Mucosa of descending colon (tissue), 1 donor: Measurements from ENCODE around the genes BAIAP2 and HGS.

GRCh38 chr17:80867535-80868061, 124.0 kb upstream of the CHMP6 start:
- PRO-cap: no peak

DNA sequence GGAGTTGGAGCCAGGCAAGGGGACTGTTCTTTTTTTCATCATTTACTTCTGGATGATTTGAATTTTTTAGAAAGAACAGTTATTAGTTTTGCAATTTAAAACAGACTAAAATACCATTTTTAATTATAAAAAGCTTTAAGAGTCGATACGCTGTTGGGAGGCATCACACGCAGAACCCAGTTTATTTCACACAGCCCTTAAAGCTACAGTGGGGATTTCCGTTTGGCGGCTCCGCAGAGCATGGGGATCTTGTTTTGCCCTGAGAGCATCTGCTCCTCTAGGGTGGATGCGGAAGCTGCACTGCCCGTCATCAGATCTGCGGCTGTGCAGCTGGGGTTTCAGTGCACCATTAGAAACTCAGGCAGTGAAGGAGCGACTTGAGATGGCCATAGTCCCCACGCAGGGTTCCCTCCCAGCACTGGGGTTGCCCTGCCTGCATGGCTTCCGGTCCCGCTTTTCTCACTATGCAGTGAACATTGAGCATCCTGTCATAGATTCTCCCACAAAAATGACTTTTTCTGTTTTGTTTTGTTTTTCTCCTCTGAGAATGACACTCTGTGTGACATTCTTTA, 62.2 kb upstream of the CHMP6 start:
- PRO-cap: no peak

GRCh38 chr17:81034343-81035772, at the start of gene BAIAP2:
TSS of gene BAIAP2 (plus strand) at chr17:81035151.
- PRO-cap: bidirectional peak, plus-strand start at chr17:81035151, minus-strand start at chr17:81034884

GRCh38 chr17:81058887-81059627, 24.1 kb downstream of the BAIAP2 start:
- PRO-cap: no peak

DNA sequence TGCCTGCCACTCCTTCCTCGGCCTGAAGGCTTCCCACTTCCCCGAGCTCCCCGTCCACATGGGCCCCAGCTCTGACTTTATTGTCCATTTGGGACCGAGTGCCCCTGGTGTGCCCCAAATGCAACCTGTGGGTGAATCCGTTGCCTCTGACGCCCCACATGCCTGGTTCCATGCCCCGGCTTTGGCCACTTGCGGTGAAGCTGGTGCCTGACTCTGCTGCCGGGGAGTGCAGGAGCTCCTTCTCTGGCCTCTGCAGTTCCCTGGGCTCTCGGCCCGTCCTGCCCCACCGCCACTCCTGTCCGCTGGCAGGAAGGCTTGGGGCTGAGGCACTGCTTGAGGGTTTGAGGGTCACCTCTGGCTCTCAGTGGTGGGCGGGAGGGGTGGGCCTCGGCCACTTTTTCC, 50.8 kb downstream of the BAIAP2 start:
- PRO-cap: unidirectional peak, plus-strand start at position 275 of the sequence

- PRO-cap: no peak
Observed at GRCh38 chr17:81086757-81087824, 52.1 kb downstream of the BAIAP2 start.

DNA sequence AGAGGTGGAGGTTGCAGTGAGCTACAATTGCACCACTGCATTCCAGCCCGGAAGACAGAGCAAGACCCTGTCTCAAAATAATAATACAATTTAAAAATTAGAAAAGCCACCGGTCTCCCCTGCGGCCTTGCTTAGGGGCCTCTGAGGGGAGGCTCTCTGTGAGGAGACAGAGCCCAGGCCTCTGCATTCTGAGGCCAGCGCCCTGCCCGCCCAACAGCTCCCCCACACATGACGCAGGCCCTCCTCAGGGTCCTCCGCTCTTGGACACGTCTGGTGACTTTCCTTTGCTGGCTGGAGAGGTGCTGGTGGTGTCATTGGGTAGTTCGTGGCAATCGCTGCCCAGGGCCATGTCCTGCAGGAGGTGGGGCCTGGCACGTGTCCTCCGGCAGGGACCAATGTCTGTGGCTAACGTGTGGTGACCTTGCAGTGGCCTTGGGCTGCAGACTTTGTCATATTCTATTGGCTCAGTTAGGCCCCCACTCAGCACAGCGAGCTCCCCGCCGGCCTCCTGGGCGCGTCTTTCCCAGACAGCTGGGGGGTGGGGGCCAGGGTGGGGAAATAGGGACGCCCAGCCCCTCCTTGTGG, 52.2 kb upstream of the PVALEF start:
- PRO-cap: no peak

GRCh38 chr17:81114318-81115158, 50.8 kb upstream of the PVALEF start:
- PRO-cap: no peak

- PRO-cap: no peak
Observed at GRCh38 chr17:81253606-81254226, 14.6 kb downstream of the NDUFAF8 start.

DNA sequence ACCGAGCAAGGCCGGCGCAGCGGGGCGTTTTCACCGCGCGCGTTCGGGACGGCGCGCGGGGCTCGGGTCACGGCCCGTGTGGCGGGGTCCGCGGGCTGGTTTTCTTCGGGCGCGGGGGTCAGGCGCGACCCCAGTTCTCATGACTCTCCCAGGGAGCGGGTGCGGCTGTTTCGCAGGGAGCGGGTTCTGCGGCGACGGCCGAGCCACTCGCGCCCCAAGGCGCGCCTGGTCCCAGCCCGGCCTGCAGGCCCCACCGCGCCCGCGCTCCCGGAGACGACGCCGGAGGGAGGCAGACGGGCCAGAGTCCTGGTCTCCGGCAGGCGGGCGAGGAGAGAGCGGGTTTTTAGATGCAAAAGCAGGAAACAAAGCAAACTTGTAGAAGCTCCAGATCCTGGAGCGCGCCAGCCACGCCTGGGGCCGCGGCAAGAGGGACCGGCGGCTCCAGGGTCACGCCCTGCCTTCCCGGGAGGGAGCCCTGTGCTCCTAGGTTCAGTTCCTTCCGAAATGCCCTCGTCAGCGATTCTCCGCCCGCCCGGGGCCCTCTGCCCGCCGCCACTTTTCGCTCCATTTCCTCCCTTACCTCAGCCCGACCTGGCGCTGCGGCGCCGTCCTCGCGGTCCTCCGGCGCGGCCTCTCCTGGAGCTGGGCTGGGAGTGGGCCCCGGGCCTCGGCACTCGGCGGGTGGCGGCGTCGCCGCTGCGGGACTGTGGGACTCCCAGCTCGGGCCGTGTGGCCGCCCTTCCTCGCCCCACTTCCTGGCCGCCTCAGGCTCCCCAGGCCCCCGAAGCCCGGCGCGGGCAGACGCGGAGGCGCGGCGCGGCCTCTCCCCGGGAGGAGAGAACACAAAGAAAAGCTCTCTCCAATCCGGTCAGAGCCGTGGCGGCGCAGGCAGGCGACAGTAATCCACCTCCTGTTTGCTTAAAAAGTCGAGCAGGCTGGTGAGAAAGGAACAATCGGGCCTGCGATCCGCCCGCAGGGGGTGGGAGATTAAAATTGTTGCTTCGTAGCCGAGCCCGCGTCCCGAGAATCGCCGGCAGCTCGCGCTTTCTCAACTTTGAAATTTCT, 1.4 kb downstream of the BAHCC1 start:
- PRO-cap: bidirectional peak, plus-strand start at position 492 of the sequence, minus-strand start at position 498 of the sequence; bidirectional peak, plus-strand start at position 949 of the sequence, minus-strand start at position 916 of the sequence; unidirectional peak, minus-strand start at position 1,029 of the sequence

DNA sequence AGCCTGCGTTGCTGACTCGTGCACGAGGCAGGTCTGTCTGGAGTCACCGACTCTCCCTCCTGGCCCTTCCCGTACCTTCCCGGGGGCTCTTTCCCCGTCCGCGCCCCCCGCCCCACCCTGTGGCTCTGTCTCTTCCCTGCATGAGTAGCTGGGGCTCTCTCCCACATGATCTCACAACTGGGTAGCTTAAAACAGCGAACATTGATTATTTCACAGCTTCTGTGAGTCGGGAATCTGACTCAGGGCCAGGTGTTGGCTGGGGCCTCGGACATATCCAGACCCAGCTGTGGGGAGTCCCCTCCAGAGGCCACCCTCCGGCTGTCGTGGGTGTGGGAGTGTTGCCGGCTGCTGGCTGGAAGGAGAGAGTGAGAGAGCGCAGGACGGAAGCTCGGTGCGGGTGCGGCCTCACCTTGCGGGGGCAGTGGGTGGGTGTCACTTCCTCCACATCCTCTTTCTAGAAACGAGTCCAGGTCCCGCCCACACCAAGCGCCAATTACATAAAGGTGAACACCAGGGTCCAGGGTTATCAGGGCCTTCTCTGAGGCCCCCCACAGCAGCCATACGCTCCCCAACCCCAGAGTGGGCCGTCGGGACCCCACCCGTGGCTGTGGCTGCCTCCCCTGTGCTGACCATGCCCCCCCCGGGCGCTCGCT, 17.4 kb downstream of the BAHCC1 start:
- PRO-cap: no peak

DNA sequence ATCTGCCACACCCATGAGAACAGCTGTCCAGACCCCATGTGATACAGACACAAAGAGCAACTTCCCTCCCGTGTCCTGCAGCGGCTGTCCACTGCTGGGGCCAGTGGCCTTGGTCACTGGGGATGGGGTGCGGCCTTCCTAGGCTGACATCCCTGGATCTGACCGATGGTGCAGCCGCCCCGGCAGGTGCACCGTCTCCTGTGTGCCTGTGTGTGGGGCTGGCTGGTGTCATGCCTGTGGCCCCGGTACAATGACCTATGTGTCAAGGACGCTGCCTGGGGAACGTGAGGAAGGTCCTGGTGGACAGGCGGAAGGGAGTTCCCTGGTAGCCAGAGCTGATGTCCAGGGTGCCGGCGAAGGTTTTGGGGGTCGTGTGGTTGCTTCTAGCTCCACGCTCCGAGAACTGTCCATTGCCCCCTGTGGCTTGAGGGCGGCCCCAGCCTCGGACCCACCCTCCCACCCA, 36.9 kb downstream of the BAHCC1 start:
- PRO-cap: no peak

DNA sequence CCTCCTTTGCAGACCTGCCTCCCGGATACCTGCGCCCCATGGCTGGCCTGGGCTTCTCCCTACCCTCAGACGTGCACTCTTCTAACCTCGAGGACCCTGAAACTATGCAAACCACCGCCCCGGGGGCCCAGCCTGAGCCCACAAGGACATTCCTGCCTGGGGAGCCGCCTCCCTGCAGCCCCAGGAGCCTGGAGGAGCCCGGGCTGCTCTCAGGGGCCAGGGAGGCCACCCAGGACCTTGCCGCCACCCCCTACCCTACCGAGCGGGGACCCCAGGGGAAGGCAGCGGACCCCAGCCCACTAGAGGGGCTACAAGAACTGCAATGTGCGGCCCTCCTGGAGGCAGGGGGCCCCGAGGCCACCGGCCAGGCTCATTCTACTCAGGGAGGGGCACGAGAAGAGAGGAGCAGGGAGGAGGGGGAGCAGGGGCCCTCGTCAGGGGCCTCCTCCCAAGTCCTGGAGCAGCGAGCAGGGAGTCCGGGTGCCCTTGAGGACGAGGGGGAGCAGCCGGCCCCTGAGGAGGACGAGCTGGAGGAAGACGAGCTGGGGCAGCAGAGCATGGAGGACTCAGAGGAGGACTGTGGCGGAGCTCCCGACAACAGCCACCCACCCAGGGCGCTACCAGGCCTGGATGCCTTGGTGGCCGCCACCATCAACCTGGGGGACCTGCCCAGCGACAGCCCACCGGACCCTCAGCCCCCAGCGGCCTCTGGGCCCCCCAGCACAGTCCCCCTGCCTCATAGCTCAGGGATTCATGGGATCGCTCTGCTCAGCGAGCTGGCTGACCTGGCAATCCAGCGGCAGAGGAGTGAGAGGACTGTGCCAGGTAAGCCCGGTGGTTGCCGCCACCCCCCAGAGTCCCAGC, 52.0 kb downstream of the BAHCC1 start:
- PRO-cap: no peak

GRCh38 chr17:81480234-81481058, 32.2 kb downstream of the ACTG1 start:
- PRO-cap: no peak

- PRO-cap: no peak
Observed at GRCh38 chr17:81483134-81483654, 29.4 kb downstream of the ACTG1 start.

DNA sequence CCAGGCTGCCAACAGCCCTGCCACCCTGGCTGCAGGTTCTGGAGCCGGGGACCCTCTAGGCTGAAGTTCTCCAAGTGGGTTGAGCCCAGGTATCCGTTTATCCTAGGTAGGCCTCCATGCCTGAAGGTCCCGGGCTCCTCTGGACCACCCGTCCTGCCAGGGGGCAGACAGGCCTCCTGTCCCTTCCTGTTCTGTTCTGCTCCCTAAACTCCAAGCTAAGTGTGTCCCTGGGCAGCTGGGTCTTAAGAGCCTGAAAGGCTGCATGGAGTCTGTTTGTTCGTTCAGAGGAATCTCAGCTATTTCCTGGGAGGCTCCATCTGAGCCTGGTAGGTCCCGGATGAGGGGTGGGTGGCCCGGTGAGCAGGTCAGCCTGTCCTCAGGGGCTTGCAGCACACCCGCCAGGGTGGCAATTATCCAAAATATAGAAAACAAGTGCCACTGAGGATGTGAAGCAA, 12.6 kb downstream of the ACTG1 start:
- PRO-cap: no peak

DNA sequence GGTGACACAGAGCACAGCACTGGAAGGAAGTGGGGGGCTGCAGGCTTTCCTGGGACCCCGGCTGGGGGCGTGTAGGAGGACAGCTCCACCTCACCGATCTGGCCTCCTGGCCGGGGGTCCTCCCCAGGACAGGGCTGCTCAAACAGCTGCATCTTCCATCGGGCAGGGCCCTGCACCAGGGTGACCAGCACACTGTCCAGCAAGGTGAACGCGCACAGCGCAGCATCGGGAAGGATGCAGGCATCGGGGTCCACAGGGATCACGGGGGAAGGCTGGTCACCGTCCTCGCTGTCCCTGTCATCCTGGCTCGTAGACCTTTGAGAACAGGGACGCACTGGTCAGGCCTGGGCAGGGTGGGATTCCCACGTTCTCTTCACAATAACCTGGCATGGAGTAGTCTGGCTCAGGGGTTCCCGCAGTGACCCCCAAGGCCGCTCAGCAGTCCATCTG, 1.2 kb downstream of the FAAP100 start:
- PRO-cap: no peak

GRCh38 chr17:81577299-81578106, 25.4 kb upstream of the FAAP100 start:
- PRO-cap: no peak

DNA sequence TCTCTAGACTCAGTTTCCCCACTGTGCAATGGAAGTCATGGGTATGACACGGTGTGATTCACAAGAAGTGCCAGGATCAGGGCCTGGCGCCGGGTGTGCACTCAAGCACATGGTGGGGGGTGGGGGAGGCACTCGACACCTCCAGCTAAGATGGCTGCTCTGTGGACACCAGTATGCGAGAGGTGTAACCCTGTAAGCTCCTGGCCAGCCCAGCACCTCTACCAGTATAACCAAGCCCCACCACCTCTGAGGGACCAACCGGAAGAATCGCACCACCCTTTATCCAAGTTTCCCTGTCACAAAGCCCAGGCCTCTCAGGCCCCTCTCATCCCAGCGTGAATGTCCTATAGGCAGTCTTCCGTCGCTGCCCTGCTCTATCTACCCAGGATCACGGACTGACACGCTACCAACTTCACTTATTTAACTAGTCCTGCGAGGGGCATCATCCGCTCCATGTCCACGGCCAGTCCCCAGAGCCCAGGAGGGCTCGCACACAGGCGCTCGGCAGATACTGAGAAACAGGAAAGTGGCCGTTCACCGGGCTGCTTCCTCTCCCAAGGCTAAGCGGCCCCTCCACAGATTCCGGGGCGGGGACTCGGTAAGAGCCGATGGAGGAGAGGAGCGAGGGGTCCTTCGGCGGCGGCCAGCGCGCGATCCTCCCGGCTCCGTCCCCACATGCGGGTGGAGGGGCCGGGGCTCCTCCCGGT, 513 bp downstream of the OXLD1 start:
- PRO-cap: no peak

- PRO-cap: bidirectional peak, plus-strand start at chr17:81684011, minus-strand start at chr17:81683763
Observed at GRCh38 chr17:81683895-81684285, at the start of gene HGS. TSS of gene HGS (plus strand) at chr17:81684011.